ENCODE data around the gene NXPH1.

DNA sequence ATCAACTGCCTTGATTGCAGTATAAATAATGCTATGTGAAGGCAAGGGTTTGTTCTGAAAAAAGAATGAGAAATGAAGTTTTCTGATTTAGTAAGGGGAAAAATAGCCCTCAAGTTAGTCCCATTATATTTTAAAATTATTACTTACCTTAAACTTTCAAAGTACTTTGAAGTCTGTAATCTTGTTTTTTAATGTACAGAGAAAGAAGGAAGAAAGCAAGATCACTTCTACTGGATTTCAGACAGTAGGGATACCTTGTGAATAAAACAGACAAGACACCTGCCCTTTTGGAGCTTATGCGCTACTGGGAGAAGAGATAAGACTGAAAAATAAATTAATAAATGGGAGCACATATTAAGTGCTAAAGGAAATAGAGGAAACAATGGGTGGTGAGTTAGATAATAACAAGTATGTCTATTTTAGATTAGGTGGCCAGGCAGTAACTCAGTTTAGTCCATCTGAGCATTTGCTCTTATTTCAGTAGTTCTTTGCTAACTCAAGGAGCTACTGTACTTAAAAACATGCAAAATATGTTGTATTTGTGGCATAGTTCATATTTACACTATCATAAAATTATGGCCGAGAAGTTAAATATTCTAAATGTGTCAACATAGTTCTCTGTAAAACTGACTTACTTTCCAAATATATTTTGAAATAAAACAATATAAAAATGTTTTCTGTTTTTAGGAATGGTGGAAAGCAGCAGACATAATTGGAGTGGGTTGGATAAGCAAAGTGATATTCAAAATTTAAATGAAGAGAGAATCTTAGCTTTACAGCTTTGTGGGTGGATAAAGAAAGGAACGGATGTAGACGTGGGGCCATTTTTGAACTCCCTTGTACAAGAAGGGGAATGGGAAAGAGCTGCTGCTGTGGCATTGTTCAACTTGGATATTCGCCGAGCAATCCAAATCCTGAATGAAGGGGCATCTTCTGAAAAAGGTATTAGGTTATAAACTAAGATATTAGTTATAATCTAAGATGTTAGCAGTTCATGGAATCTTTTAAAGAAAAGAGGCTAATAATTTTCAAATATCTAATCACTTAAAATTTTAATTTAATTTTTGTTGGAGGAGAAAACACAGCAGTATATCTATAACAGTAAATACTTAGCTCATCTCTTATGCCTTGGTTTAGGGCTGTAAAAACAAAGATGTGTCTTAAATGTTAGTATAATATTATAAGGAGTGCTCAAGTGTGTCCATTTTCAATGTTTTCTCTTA lies 16.2 kb downstream of the MIOS start:
- PRO-cap, result no peak
- RAMPAGE, long total RNA, 4 experiments, result start-site peak on the plus strand in 1 of 4 experiments, centred at position 761 of the sequence, 6 reads per replicate

- PRO-cap, result no peak
- RAMPAGE, long total RNA, 4 experiments, result no peak in any of the 4 experiments
These were observed 715 bp upstream of the UMAD1 start for GRCh38 chr7:7639805-7640268.

DNA sequence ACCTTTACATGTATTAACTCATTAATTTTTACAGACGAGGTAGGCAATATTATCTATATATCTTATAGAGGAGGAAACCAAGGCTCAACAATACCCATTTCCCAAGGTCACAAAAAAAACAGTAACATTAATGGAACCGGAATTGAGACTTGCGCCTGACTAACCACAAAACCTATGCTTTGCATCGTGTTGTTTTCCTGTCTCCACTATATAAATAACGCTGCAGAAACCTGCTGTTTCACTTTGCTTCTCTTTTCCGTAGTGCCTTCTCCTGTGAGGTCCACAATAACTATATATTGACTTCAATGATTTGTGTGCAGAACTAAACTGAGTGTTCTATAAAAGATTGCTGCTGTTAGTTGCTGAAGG lies 97.7 kb upstream of the RPA3 start:
- PRO-cap, result no peak
- RAMPAGE, long total RNA, 4 experiments, result no peak in any of the 4 experiments

- PRO-cap, result no peak
- RAMPAGE, long total RNA, 4 experiments, result no peak in any of the 4 experiments
These were observed 3.6 kb downstream of the GLCCI1 start for GRCh38 chr7:7972113-7972756.

GRCh38 chr7:8143432-8144440 lies 118.2 kb downstream of the ICA1 start:
- PRO-cap, result no peak
- RAMPAGE, long total RNA, 4 experiments, result no peak in any of the 4 experiments

GRCh38 chr7:8177995-8178914 lies 83.7 kb downstream of the ICA1 start:
- PRO-cap, result no peak
- RAMPAGE, long total RNA, 4 experiments, result no peak in any of the 4 experiments

DNA sequence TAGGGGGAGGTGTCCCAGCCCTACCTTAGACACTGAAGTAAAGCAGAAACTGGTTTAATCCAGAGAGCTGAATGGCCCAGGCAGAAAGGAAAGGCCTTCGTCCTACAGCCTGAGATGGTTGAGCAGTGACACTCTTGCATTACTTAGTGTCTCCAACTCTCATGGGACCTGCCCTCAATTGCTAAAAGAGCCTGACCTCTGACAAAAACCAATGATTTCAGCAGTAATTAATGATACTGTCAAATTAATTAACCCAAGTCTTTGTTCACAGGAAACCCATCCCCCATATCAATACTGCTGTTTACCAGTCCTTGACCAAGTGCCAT lies 48.6 kb downstream of the ICA1 start:
- PRO-cap, result no peak
- RAMPAGE, long total RNA, 4 experiments, result no peak in any of the 4 experiments

- PRO-cap, result no peak
- RAMPAGE, long total RNA, 4 experiments, result no peak in any of the 4 experiments
These were observed 867 bp upstream of the ICA1 start for GRCh38 chr7:8262933-8263135.

DNA sequence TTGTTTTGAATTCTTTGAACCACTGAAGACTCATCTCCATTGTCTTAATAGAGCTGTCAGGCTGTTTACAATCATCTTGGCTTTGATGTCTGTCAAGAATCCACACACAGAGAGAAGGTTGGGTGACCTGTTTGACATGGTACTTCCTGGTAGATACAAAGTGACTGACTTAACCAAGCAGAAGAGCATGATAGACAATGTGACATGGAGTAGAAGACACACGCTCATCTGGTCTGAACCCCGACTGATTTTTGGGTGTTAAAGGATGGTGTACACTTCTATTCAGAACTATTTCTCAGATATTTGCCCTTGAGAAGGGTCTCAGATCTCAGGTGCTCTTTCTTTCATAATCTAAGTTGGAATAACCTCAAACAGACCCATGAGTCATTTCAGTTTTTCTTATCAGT lies 46.5 kb upstream of the NXPH1 start:
- PRO-cap, result no peak
- RAMPAGE, long total RNA, 4 experiments, result no peak in any of the 4 experiments

DNA sequence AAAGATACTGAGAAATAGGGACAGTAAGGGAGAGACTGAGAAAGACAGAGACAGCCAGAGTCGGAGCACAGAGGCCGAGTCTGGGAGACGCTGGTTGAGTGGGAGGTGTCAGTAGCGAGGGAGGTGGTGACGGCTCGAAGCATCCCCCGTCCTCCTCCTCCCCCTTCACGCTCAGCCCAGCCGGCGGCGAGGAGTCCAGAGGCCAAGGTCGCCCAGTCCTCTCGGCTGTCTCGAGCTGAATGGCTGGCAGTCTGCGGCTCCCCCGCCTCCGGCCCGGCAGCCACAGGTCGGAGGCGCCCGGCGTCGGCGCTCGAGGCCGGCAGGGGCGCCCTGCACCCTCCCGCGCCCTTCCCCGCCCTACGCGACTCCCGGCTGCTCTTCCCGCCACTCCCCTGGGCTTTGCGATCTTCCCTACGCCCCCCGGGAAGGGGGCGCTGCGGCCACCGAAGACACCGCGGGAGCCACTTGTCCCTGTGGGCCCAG lies at the start of gene NXPH1:
NXPH1 (plus strand) TSS at position 215 of the 483 bp plus-strand sequence.
- PRO-cap, result no peak
- RAMPAGE, long total RNA, 4 experiments, result no peak in any of the 4 experiments

DNA sequence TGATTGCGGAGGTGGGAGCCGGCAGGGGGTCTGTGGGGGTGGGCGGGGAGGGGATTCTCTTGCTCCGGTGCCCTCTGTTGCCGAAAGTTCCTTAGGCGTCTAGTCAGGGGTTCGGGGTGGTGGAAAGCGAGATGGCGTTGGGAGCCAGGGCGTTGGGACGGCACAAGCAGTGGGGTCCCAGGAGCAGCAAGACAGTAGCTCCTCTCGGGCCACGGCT lies 8.4 kb downstream of the NXPH1 start:
- PRO-cap, result no peak
- RAMPAGE, long total RNA, 4 experiments, result no peak in any of the 4 experiments

GRCh38 chr7:9872357-9872716 lies 1067.6 kb downstream of the NDUFA4 start:
- PRO-cap, result no peak
- RAMPAGE, long total RNA, 4 experiments, result no peak in any of the 4 experiments

- PRO-cap, result no peak
- RAMPAGE, long total RNA, 4 experiments, result no peak in any of the 4 experiments
These were observed 818.3 kb downstream of the NDUFA4 start for GRCh38 chr7:10121574-10122054.

- PRO-cap, result no peak
- RAMPAGE, long total RNA, 4 experiments, result no peak in any of the 4 experiments
These were observed 1.5 kb downstream of the THSD7A start for GRCh38 chr7:11830438-11830978.

- PRO-cap, result no peak
- RAMPAGE, long total RNA, 4 experiments, result no peak in any of the 4 experiments
These were observed 963 bp downstream of the TMEM106B start for GRCh38 chr7:12212109-12212405.

DNA sequence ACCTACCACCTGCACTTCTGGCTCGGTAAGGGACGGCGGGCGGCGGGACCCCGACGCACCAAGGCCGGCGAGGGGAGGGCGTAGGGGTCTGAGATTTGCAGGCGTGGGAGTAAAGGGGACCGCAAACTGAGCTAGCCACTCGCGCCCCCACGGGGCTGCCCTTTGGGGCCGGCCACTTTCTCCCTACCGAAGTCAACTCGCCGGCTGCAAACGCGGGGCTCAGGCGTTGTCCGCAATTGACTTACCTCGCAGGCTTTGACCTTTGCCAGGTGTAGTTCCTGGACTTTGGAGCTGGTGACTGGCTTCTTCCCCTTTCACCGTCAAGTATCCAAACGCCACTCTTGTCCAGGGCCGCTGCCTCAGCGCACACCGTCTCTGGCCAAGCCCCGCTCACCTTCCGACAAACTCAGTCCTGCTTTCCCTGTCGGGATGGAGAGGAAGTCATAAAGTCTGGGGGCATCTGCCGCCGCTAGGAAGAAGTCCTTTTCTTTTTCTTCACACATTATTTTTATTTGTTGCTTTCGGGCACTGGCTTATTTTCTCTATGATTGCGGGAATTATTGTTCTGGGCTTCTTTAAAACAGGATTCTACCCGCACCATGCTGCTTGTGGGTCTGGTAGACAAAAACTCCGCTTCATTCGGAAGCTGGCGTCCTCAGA lies 571 bp downstream of the SCIN start:
- PRO-cap, result no peak
- RAMPAGE, long total RNA, 4 experiments, result no peak in any of the 4 experiments

DNA sequence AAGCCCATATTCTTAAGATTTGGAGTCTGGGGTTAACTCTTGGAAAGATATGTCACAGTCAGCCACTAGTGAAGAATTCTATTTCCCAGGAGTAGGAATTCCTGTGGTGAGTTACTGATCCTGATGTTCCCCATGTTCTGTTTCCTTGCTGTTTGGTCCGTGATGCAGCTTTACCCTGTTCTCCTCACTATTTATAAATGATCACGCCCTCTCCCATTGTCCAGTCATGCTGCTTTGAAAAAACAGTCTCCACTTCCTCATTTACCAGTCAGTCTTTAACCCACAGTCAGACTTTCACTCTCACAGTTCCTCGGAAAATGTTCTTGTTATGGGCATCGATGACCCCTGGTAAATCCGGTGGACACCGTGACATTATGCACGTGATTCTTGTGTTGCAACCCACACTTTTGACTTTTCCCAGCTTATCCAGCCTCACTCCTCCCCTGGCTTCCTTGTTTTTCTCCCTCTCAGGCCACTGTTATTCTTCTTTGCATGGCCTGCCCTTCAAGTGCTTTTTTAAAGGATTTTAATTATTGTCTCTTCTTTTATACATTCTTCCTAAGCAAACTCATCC lies 14.4 kb downstream of the SCIN start:
- PRO-cap, result no peak
- RAMPAGE, long total RNA, 4 experiments, result no peak in any of the 4 experiments

- PRO-cap, result no peak
- RAMPAGE, long total RNA, 4 experiments, result no peak in any of the 4 experiments
These were observed 1.8 kb downstream of the ARL4A start for GRCh38 chr7:12689022-12689817.

DNA sequence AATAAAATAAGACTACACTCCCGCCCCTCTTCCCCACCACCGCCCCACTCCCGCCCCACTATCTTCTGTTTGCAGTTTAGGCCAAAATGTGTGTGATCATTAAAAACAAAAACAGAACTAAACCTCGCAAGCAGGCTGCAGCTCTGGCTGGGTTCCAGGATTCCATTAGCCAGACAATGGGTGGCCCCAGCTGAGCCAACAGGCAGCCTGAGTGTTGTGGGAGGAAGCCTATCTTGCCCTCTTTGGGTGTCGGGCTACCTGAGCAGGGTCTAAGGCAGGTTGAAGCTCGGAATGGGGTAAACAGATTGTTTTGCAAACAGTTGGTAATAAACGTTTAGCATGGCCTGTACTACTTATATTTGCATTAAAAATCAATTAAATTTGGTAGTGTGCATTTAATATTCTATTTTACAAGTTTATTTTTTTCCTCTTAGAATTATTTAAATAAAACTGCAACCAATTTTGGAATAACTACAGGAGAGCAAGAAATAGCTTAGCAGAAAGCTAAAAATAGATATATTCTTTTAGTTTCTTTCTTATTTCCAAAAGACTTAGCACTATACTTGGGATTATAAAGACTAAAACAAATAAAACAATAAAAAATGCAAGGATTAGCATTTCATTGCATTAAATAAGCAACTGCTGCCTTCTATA lies 41.9 kb downstream of the ARL4A start:
- PRO-cap, result no peak
- RAMPAGE, long total RNA, 4 experiments, result no peak in any of the 4 experiments

- PRO-cap, result no peak
- RAMPAGE, long total RNA, 4 experiments, result no peak in any of the 4 experiments
These were observed 370.1 kb downstream of the ARL4A start for GRCh38 chr7:13057352-13058112.